H1 (cell line): Measurements from ENCODE around the gene EHD3.

DNA sequence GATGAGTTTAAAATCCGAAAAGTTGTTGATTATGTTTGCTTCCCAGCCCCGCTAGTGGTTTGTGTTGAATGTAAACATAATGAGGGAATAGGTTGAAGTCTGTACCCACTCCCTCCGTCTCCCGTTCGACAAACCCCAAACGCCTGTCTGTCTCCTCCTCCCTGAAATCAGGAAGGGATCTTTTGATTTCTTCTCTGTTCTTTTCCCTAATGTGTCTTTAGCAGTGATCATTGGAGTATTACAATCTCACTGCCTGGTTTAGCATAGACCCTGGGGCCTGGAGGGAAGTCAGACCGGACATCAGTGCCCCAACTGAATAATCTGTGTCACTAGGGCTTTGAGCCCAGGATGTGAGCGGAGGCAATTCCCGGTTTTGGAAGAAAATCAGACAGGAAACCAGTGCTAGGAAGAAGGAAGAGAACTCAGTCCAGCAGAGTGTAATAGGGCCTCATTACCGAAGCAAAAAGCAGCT is 2.5 kb downstream of the FOSL2 start:
- RRBS: 84% methylated on average over 3 of the region's 10 CpGs
CAGE:
- cytosol, long polyA plus RNA: no peak
- long polyA plus RNA: no peak
- nucleus, long polyA plus RNA: no peak

GRCh38 chr2:28402509-28403605 is 10.2 kb downstream of the FOSL2 start:
- RRBS: no CpG with 5 or more reads among the region's 9 CpGs
CAGE:
- cytosol, long polyA plus RNA: no peak
- long polyA plus RNA: no peak
- nucleus, long polyA plus RNA: no peak

DNA sequence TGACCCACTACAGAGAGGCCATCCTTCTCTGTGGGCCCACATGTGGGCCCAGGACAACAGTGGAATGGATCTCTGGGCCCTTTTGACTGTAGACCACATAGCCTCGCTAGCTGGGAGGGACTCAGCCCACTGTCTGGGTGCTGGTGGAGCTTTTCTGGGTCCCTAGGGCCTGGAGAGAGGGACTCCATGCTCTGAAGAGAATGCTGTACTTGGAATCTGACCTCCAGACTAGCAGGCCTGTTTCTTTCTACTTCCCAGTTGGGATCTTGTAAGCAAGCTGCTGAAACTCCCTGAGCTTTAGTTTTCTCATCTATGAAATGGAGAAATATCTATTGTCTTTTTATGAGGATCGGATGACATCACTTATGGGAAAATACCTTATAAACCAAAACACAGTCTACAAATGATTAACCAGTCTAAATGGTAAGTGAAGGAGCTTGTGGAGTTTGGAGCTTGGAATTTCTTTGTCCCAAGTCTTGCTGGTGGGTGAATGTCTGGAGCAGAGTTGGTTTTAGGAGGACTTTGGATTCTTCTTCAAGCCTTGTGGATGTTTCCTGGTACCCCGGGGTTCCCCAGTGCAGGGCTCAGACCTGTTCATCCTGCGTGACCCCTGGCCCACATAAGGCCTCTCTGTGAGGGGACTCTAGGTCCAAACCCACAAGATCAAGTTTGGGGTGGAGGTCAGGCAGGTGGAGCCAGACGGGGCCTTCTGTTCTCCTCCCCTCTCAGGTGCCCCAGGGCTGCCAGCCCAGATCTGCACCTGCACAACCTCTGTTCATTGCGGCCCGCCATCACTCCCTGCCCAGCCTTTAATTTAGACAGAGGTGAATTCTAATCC is 43.1 kb downstream of the FOSL2 start:
- RRBS: no CpG with 5 or more reads among the region's 7 CpGs
CAGE:
- cytosol, long polyA plus RNA: no peak
- long polyA plus RNA: no peak
- nucleus, long polyA plus RNA: no peak

DNA sequence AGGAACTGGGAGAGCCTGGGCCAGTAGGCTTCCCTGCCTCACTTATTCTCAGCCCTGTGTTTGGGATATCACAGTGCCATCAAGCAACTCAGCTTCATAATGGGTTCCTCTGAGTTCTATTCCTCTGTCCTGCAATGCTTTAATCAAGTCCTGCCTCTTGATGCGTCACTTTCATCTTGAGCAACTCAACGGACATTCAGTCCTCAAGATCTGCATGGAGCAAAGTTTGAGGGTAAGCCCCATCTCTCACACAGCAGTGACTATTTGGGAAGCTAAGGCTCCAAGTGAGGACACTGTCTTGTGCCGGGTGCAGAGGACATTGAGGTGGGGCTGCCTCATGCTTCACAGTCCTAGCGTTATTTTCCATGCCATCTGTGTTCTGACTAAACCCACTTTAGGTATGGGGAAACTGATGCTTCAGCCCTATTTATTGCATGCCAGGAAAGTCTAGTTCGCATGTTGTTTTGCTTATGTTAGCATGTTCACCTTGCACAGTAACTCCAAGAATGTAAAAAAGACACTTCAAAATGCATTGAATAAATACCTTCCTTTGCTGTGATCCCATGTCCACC is 50.8 kb upstream of the PLB1 start:
- RRBS: no CpG with 5 or more reads among the region's 5 CpGs
CAGE:
- cytosol, long polyA plus RNA: no peak
- long polyA plus RNA: no peak
- nucleus, long polyA plus RNA: no peak

GRCh38 chr2:28544044-28544296 is 48.1 kb downstream of the PLB1 start:
- RRBS: no CpG with 5 or more reads among the region's 5 CpGs
CAGE:
- cytosol, long polyA plus RNA: no peak
- long polyA plus RNA: no peak
- nucleus, long polyA plus RNA: no peak

DNA sequence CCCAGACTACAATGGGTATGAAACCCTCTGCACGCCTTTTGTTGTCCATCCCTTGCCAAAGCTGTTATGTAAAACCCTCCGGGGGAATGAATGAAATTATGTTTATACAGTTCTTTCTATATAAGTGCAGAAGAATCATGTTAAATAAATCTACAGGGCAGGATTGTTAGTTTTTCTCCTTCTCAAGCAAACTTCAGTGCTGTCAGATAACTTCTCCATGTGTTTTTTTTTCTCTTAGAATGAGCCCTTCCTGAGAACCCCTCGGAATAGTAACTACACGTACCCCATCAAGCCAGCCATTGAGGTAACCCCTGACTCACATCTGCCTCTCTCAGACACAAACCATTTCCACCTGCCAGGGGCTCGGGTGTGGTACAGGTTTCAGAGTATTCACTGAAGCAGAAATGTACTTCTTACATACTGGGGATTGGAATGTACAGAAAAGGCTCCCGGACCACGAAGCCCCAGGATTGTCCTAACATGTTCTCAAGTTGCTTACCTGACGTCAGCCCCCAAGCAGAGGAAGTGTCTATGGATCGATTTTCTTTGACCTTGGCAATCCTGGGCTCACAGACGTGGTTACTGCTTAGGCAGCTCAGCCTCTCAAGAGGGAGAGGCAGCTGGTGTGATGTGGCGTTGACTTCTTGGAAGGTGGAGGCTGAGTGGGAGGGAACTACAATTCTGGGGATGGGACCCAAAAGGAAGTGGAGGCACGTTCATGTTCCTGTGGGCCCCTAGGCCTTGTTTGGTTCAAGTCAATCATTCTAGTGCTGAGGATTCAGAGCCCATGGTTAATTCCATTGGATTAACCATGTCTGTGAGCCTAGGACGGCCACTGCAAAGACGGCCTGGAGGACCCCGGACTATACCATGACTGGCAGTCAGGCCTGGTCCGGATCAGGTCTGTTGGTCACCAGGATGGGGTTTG is 118.2 kb downstream of the PLB1 start:
- RRBS: no CpG with 5 or more reads among the region's 16 CpGs
CAGE:
- cytosol, long polyA plus RNA: no peak
- long polyA plus RNA: no peak
- nucleus, long polyA plus RNA: no peak

DNA sequence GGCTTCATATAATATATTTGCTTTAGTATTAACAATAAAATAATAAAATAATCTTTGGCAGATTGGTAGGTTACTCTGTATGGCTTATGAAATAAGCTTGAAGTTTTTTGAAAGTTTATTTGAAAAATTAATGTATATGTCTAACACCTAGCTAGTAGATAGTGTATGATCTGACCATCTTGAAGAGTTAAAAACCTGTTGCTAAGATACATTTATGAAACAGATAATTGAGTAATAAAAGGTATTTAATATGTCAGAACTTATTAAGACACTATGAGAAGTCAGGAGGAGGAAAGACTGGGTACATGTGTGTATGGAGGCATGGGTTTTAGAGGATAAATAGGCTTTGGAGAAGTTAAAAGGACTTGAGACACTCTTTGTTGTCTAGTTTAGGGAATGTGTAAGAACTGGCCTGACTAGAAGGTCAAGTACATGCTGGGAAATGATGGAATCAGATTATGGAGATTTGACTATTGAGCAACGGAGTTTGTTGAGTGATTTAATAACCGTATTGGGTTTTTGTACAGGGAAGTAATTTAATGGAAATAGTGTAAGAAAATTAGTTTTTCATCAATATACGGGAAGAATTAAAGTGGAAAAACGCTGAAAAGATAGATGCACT is 28.3 kb upstream of the SPDYA start:
- RRBS: no CpG with 5 or more reads among the region's 4 CpGs
CAGE:
- cytosol, long polyA plus RNA: no peak
- long polyA plus RNA: no peak
- nucleus, long polyA plus RNA: no peak

GRCh38 chr2:28997121-28997609 is 16.1 kb downstream of the TOGARAM2 start:
- RRBS: no CpG with 5 or more reads among the region's 9 CpGs
CAGE:
- cytosol, long polyA plus RNA: no peak
- long polyA plus RNA: no peak
- nucleus, long polyA plus RNA: no peak

GRCh38 chr2:29009485-29010157 is 28.5 kb downstream of the TOGARAM2 start:
- RRBS: no CpG with 5 or more reads among the region's 17 CpGs
CAGE:
- cytosol, long polyA plus RNA: no peak
- long polyA plus RNA: no peak
- nucleus, long polyA plus RNA: no peak

DNA sequence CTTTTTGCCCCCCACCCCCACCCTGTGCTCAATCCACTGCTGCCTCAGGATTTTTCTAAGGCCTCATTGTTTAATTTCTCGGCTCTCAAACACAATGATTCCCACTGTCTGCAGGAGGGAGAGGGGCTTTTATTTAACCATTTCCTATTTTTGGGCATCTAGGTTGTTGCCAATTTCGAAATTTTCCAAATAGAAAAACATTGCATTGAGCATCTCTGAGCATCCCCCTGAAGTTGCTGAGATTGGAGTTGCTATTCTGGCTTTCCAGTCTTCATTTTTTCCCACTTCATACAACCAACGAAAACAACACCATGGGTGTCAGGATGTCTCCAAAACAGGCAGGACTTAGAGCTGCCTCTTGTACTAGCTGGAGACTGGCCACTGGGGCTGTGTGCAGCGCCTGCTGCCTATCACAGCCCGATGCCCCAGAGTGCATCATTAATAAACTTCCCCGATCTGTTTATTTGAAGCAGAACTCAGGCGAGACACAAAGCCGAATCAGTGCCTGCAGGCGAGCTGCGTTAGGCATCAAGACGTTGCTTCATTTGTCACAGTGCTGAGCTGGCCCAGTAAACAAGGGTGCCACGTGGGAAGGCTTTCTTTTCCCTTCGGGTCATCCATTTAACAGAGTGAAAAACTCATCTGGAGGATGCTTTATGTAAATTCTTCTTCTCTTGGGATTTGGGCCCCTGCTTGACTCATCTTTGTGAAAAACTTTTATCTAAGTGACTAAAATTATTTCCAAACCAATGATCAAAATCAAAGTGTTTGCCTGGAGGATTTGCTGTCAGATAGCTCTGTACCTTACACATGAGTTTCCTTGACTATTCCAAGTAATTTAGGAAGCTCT is 1.9 kb upstream of the PCARE start:
- RRBS: no CpG with 5 or more reads among the region's 13 CpGs
CAGE:
- cytosol, long polyA plus RNA: no peak
- long polyA plus RNA: no peak
- nucleus, long polyA plus RNA: no peak

GRCh38 chr2:29097309-29097939 is 17.8 kb upstream of the CLIP4 start:
- RRBS: no CpG with 5 or more reads among the region's 8 CpGs
CAGE:
- cytosol, long polyA plus RNA: no peak
- long polyA plus RNA: no peak
- nucleus, long polyA plus RNA: no peak

GRCh38 chr2:29129802-29130155 is 14.6 kb downstream of the CLIP4 start:
- RRBS: no CpG with 5 or more reads among the region's 1 CpG
CAGE:
- cytosol, long polyA plus RNA: no peak
- long polyA plus RNA: no peak
- nucleus, long polyA plus RNA: no peak

DNA sequence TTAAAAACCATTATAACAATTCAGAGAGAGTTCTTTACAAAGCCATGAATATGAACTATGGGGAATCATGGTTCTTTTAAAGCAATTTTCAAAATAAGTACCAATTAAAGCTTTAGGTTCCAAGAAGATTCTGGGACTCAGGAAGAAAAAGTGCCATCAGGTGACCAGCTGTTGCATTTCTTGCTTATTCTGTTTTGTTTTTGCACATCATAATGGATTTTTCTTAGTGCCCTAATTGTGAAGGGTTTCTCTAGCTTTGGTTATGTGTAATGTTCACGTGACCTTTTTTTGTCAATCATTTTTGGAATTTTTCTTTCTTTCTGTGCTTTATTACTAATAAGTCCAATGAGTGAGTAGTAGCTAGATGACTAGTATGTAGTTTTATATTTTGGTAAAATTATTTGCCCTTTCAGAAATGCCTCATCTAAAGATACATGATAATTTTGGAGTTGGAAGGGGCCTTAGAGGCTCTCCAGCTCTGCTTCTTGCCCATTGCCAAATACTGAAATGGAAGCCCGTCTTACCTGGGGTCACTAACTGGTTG is 66.9 kb downstream of the CLIP4 start:
- RRBS: no CpG with 5 or more reads among the region's 2 CpGs
CAGE:
- cytosol, long polyA plus RNA: no peak
- long polyA plus RNA: no peak
- nucleus, long polyA plus RNA: no peak

DNA sequence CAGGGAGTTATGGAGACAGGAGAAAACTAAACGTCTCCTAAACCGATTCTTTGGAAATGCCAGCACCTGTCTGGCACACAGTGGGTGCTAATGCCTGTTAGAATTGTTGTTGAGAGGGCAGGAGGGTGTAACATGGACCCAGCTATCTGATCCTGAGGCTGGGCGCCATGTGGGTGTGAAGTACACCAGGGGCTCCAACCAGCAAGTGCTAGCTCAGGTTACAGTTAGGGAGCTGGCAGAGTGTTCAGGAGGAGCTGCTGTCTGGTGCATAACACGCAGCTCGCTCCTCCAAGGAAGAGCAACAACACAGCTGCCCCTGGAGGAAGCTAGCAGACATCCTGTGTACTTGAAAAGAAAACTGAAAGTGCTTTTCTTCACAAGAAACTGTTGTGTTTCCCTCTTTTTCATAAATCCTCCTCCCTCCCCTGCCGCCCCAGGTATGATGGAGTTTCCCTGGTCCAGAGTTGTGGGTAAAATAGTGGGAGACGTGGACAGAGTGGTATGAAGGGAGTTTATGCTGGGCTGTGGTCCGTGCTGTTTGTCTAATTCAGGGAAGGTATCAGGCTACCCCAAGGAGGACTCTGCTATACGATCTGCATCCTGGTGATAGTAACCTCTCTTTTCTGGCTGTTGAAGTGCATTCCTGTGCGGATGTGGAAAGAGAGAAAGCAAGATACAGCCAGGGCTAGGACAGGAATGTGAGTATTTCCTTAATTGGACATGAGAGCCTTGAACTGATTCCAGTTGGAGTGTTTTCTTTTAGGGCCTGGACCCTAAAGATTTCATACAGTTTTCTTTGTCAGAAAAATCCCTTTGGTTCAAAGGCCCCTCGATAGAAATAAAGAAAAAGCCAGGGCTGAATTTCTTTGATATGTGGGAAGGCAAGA is 6.1 kb upstream of the LBH start:
- RRBS: no CpG with 5 or more reads among the region's 11 CpGs
CAGE:
- cytosol, long polyA plus RNA: no peak
- long polyA plus RNA: no peak
- nucleus, long polyA plus RNA: no peak

GRCh38 chr2:30239152-30239965 is 8.0 kb downstream of the LBH start:
- RRBS: no CpG with 5 or more reads among the region's 17 CpGs
CAGE:
- cytosol, long polyA plus RNA: no peak
- long polyA plus RNA: no peak
- nucleus, long polyA plus RNA: no peak

GRCh38 chr2:30260491-30260790 is 29.1 kb downstream of the LBH start:
- RRBS: no CpG with 5 or more reads among the region's 1 CpG
CAGE:
- cytosol, long polyA plus RNA: no peak
- long polyA plus RNA: no peak
- nucleus, long polyA plus RNA: no peak

DNA sequence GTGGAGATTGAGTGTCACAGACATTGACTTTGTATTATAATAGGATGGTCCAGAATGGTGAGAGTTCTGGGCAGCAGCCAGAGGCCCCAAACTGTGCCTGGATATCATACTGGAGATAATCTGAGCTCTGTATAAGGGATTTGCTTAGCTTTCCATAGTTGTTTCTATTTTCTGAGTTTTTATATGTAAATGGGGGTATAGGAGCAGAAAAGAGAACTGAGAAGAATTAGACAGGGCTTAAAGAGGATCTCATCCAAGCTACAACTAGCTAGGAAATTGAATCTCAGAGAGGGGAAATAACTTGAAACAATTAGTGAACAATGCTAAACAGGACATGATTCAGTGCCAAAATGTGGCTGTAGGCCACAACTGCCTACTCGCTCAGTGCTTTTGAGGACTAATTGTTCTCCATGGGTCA is 10.1 kb upstream of the LCLAT1 start:
- RRBS: no CpG with 5 or more reads among the region's 1 CpG
CAGE:
- cytosol, long polyA plus RNA: no peak
- long polyA plus RNA: no peak
- nucleus, long polyA plus RNA: no peak

- RRBS: 96% methylated on average over 2 of the region's 10 CpGs
CAGE:
- cytosol, long polyA plus RNA: no peak
- long polyA plus RNA: no peak
- nucleus, long polyA plus RNA: no peak
These were observed 2.5 kb upstream of the EHD3 start for GRCh38 chr2:31231494-31231866.

- RRBS: 2% methylated on average over 37 of the region's 85 CpGs
CAGE:
- cytosol, long polyA plus RNA: start-site peak on the plus strand at chr2:31234152-31234166, 34 reads
- long polyA plus RNA: no peak
- nucleus, long polyA plus RNA: no peak
These were observed at the start of gene EHD3 for GRCh38 chr2:31233764-31235037. Gene EHD3, plus strand, starts transcription at chr2:31234152.

DNA sequence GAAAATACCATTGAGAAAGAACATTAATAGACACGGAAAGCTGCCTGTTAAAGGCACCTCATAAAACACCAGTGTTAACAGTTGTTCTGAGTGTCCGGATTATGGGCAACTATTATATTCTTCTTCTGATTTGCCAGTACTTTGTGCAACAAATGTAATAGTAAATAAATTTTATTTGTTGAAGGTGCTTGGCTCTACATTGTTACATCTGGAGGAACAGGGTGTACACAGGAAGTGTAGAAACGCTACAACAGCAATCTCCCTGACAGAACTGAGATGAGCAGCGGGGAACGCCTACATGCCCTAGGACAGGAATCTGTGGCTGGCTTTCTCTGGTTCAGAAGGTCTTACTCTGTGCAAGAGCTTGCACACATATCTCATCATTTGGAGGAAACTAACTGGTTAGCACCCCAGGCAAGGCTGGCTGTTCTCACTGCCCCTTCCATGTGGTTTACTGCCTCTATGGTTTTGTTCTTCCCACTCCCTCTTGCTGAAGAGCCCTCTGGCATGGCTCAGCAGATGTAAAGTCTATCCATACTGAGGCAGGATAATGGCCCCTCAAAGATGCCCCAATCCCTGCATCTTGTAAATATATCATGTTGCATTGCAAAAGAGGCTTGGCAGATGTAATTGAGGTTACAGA is 85.8 kb downstream of the EHD3 start:
- RRBS: no CpG with 5 or more reads among the region's 5 CpGs
CAGE:
- cytosol, long polyA plus RNA: no peak
- long polyA plus RNA: no peak
- nucleus, long polyA plus RNA: no peak